GM12891 (cell line): ENCODE measurements around the gene C11orf68.

- RRBS = no CpG with 5 or more reads among the region's 15 CpGs
Observed at GRCh38 chr11:65560544-65561481, 2.7 kb upstream of the LTBP3 start.

GRCh38 chr11:65577814-65578075, 1.9 kb downstream of the EHBP1L1 start:
- RRBS = no CpG with 5 or more reads among the region's 6 CpGs

- RRBS = no CpG with 5 or more reads among the region's 11 CpGs
Observed at GRCh38 chr11:65578550-65579332, 2.9 kb downstream of the EHBP1L1 start.

GRCh38 chr11:65610977-65611986, 2.7 kb downstream of the MAP3K11 start:
- RRBS = no CpG with 5 or more reads among the region's 14 CpGs

- RRBS = no CpG with 5 or more reads among the region's 12 CpGs
Observed at GRCh38 chr11:65643680-65644271, 5.9 kb downstream of the SIPA1 start.

DNA sequence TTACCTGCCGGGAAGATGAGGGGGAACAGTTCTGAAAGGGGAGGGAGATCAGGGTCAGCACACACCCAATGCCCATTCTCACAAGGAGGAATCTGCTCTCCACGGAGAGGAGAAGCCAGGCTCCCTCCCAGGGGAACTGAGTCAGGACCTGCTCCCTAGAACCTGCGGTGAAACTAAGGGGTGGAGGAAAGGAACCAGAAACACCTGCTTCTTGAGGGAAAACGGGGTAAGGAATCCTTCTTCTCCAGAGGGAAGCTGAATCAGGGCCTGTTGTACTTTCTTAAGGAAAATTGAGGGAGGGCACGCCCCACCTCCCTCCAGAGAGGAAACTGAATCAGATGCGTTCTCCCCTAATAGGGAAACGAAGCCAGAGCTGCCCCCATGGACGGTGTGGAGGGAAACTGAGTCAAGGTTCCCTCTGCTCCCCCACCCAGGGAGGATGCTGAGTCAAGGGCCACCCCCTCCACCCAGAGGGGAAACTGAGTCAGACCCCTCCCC, 492 bp downstream of the RELA start:
- RRBS = no CpG with 5 or more reads among the region's 8 CpGs

GRCh38 chr11:65791507-65792167, 4.8 kb downstream of the OVOL1 start:
- RRBS = no CpG with 5 or more reads among the region's 17 CpGs

DNA sequence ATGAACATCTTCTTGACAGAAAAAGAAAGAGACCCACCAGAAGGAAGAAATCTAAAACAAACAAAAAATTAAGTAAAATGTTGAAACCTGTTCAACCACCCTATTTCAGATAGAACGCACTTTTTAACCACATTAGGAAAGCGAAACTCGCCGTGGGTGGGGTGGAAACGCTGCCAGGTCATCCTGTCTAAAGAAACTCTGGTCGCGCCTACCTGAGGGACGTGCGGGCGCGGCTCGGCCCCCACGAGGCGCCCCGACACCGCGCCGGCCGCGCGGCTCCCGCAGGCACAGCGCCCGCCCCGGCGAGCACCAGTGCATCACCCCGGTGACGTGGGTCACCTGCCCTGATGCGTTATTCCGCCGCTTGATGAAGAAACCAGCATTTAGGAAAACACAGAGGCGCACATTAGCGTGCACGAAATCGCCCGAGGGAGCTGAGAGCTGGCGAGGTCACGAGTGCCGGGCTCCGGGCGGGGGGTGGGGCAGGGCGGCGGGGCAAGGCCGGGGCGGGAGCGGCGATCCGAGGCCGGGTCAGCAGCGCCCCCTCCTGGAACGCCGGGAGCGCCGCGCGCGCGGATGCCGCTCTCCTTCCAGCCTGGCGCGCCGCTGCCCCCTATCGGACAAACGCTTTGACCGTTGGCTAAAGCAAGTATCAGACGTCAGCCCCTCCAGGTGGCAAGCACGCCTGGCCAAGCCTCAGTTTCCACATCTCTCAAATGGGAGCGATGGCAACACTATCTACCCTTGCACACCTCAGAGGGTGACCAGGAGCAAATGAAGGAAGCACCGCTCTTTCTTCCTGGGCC, 15.8 kb upstream of the SNX32 start:
- RRBS = 5% methylated on average over 12 of the region's 69 CpGs

GRCh38 chr11:65851038-65851580, 6.9 kb downstream of the CFL1 start:
- RRBS = no CpG with 5 or more reads among the region's 14 CpGs

DNA sequence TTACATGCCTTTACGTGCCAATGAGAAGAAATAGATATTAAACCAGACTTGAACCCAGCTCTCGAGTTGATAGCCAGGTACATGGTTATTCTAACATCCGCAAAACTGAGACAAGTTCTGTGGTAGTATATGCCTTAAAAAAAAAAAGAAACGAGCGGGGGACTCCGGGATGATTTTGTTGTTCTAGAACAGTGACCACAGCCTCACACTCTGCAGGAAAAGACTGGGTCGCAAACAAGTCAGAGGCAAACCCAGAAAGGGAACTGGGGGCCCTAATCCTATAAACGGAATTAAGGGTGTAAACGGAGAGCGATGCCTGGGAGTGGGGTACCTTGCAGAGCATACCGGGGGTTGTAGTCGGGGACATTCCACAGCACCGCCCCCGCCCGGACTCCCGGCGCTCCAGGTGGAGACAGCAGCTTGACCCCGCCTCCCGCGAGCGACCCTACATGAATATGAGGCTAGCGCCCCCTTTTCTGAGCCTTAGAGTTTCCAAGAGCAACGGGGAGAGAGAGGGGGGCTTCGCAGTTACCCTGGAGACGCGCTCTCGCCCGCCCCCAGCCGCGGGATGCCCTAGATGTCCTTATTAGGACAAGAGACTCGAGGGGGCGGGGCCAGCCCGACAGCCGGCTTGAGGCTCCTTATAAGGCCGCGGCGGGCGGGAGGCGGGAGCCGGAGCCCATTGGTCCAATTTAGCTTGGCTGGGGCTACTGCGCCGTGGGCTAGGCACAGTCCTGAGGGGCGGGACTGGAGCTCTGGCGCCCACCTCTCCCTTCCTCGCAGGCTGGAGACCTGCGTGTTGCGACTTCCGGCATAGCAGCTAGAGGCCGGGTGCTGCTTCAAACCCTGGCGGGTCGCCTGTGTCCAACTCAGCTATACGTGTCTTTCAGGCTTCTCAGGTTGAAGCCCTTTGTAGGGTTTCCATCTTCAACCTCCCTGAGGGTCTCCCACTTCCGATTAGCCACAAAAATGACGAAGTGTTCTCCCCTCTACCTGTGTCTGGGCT, 1.0 kb upstream of the MUS81 start:
- RRBS = 1% methylated on average over 7 of the region's 54 CpGs

GRCh38 chr11:65892601-65893115, 2.2 kb downstream of the CCDC85B start:
- RRBS = no CpG with 5 or more reads among the region's 6 CpGs

- RRBS = 2% methylated on average over 29 of the region's 84 CpGs
Observed at GRCh38 chr11:65918113-65919175, at the start of gene C11orf68. TSS of gene C11orf68 (minus strand) at chr11:65919062.

GRCh38 chr11:65976799-65977237, 15.3 kb downstream of the SART1 start:
- RRBS = no CpG with 5 or more reads among the region's 12 CpGs

DNA sequence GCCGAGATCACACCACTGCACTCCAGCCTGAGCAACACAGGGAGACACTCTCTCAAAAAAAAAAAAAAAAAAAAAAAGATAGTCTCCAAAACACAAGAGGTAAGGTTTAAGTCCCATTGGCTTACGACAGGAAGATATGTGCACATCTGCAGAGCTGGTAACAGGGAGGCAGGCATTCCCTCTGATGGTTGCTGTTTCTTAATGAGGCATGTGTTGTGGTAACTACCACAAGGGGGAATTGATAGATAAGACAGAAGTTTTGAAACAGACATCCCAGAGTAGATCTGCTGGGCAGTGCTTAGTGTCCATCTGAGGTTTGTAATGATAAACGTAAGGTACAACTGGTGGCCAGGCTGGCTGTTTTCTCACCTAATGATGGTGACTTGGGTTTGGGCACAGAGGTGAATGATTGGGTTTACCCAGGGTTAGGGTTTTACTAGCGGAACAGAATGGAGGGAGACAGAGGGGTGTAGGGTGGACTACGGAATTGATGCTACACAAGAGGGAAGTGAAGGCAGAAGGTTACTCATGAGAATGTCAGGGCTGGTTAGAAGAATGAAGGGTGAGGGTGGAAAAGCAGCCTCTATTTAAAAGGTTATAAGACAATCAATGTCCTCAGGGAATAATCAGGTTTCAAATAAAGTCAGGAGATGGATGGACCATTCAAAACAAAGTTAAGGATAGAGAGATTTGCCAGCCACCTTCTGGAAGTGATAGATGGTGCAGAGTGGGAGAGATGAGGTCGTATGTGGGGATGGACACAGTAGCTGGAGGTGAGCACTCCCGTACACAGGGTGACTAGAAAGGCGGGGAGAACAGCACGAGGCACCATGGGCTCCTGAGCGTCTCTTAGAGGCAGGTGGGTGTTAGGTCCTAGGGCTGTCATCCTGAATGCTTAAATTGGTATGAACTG, 4.4 kb downstream of the EIF1AD start:
- RRBS = no CpG with 5 or more reads among the region's 10 CpGs

- RRBS = no CpG with 5 or more reads among the region's 17 CpGs
Observed at GRCh38 chr11:66044728-66045598, 4.0 kb downstream of the GAL3ST3 start.

- RRBS = no CpG with 5 or more reads among the region's 7 CpGs
Observed at GRCh38 chr11:66057107-66057642, 5.0 kb downstream of the SF3B2 start.

DNA sequence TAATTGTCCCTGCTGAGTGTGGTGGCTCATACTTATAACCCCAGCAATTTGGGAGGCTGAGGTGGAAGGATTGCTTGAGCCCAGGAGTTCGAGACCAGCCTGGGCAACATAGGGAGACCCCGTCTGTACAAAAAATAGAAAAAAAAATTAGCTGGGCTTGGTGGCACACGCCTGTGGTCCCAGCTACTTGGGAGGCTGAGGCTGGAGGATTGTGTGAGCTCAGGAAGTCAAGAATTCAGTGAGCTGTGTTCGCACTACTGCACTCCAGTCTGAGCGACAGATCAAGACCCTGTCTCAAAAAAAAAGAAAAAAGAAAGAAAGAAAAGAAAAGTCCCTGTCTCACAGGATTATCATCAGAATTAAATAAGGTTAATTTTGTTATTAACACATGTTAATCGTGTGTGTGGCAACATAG, 10.9 kb downstream of the PACS1 start:
- RRBS = no CpG with 5 or more reads among the region's 6 CpGs

- RRBS = no CpG with 5 or more reads among the region's 1 CpG
Observed at GRCh38 chr11:66137336-66137733, 67.3 kb downstream of the PACS1 start.

DNA sequence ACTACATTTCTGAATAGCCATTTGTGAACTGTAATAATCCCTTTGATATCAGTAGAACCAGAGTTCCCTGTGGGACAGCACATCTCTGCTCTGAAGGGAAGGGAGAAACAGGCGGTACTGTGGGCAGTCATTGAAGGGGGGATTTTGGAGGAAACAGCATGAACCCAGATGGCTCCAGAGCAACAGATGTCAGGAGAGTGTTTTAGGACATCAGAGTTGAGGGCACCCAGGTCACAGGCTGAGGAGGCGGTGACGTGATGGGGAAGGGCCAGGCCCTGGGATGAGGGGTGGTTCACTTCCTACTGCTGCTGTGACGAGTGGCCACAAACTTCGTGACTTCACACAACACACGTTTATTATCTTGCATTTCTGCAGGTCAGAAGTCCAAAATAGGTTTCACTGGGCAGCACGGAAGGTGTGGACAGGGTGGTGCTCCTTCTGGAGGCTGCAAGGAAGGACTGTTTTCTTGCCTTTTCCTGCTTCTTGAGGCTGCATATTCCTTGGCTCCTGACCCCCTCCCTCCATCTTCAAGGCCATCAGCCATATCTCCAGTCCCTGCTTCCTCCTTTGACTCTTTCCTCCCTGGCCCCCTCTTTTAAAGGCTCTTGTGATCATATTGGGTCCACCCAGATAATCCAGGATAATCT, 66.7 kb upstream of the KLC2 start:
- RRBS = no CpG with 5 or more reads among the region's 7 CpGs

- RRBS = no CpG with 5 or more reads among the region's 3 CpGs
Observed at GRCh38 chr11:66216079-66216278, 41.5 kb upstream of the KLC2 start.